Measurements from ENCODE around the genes MRPL11 and SYT12.

GRCh38 chr11:66393252-66393686, 21.7 kb upstream of the SLC29A2 start:
- RRBS: no CpG with 5 or more reads among the region's 6 CpGs

- RRBS: no CpG with 5 or more reads among the region's 44 CpGs
Observed at GRCh38 chr11:66437810-66438919, at the start of gene MRPL11. TSS of gene MRPL11 (minus strand) at chr11:66438848.

DNA sequence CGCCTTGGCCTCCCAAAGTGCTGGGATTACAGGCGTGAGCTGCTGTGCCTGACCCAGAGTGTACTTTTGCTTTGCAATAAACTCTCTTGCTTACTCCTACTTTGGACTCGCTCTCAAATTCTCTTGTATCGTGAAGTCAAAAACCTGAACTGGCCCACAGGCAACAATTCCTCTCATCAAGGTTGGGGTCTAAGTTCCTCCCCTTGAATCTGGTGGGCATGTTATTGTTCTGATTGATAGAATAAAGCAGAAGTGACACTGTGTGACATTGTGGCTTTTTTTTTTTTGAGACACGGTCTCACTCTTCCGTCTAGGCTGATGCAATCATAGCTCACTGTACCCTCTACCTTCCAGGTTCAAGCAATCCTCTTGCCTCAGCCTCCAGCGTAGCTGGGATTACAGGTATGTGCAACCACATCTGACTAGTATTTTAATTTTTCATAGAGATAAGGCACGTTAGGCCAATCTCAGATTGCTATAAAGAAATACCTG, 8.9 kb upstream of the PELI3 start:
- RRBS: no CpG with 5 or more reads among the region's 8 CpGs

- RRBS: no CpG with 5 or more reads among the region's 28 CpGs
Observed at GRCh38 chr11:66475884-66476860, 4.1 kb upstream of the DPP3 start.

- RRBS: no CpG with 5 or more reads among the region's 20 CpGs
Observed at GRCh38 chr11:66491220-66491863, 11.1 kb downstream of the DPP3 start.

GRCh38 chr11:66650010-66650491, 11.5 kb downstream of the RBM4 start:
- RRBS: no CpG with 5 or more reads among the region's 7 CpGs

GRCh38 chr11:66718210-66719414, 10.4 kb downstream of the SPTBN2 start:
- RRBS: 21% methylated on average over 9 of the region's 40 CpGs

DNA sequence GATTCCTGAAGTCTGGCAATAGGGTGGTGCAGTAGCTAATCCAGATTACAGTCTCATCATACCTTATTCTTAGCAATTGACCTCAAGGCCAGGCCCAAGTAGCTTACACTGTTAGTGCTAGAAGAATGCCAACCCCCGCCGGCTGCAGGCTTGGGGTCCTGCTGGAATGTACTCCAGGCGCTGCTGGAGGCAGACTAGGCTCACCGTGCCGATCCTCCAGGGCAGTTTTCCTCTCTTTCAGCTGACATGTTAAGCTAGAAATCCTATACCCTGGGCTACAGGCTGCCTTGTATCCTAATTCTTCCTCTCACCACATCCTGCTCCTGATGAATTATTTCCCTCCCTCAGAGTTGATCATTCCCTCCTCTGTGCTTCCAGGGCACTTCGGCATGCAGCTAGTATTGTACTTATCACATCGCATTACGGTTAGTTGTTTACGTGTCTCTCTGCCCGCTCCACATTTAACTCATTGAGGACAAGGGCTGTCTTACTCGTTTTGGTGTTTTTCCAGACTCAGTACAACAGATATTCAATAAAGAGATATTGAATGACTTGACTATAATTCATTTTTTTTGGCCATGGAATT, 3.3 kb downstream of the SPTBN2 start:
- RRBS: no CpG with 5 or more reads among the region's 11 CpGs

- RRBS: no CpG with 5 or more reads among the region's 24 CpGs
Observed at GRCh38 chr11:66844852-66845759, 1.9 kb downstream of the RCE1 start.

DNA sequence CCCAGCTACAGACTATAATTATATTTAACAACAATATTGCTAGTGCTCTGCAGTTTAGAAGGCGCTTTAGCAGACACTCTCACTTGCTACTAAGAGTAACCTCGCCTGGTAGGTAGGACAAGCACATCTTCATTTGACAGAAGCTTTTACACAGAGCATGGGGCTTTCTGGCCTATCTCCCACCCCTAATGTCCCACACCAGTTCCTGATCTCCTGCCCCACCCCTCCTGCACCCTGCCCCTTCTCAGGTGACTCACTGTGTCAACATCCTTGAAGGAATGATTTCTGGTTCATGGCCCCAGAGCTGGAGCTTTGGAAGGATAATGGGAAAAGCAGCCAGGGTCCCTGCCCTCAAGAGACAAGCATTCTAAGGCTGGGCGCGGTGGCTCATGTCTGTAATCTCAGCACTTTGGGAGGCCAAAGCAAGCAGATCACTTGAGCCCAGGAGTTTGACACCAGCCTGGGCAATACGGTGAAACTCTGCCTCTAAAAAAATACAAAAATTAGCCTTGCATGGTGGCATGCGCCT, 47.2 kb downstream of the LRFN4 start:
- RRBS: no CpG with 5 or more reads among the region's 6 CpGs

DNA sequence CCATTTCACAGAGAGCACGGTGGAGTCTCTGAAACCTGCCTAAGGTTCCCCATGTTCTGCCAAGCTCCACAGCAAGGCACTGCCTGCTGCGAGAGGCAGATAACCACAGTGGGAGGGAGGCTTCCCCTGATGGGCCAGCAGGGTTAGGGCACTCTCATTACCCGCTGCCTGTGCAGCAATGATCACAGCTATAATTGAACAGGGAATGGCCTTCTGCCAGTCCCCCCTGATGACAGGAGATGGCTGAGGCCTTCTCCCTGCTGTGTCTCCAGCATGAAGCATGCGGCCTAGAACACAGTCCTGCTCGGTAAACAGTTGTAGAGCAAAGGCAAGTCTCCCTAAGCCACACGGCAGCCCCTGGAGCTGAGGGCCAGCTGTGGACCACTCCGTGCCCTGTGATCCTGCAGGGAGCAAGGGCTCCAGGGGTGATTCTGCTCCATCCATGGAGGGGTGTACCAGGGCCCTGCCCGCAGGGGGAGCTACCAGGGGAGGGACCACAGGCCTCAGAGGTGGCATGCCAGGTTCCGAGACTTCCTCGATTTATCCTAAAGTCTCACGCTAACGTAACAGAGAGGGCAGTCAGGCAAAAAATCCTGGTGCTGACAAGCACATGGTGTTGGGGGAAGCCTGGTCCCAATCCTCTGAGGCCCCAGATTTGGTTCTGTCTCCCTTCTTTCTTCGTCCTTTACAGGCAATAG, 42.8 kb downstream of the PC start:
- RRBS: no CpG with 5 or more reads among the region's 13 CpGs

DNA sequence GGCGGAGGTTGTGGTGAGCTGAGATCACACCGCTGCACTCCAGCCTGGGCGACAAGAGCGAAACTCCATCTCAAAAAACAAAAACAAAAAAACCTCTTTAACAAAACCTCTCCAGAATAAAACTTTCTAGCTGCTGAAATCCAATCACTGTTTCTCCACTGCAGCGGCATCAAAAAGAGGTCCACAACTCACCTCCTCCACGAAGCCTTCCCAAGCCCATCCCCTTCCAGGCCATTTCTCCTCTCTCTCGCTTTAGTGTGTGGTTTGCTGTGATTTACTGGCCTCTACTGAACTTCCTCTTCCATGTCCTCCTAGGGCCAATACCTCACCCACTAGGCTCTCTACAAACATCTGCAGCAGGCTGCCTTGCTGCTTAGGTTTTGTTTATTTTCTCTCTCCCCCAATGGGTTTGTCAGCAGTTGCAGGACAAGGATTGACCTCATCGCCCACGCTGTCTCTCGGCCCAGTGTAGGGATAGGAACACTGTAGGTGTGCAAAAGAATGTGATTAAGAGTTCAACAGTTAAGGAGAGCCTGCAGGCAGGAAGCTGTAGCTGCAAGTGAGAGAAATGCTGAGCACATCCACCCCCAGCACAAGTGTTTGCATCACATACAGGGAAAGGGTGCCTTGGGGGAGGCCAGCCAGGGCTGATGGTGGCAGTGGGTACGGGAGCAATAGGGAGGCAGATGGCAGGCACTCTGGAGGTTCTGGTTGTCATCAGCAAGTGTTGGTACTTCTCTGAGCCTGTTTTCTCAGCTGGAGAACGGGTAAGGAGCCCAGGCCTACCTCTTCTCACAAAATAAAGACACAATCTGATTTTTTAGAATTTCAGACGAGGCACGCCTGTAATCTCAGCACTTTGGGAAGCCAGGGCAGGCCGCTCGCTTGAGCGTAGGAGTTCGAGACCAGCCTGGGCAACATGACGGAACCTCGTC, 1.4 kb downstream of the PC start:
- RRBS: no CpG with 5 or more reads among the region's 20 CpGs

- RRBS: 2% methylated on average over 45 of the region's 114 CpGs
Observed at GRCh38 chr11:67022918-67023886, at the start of gene SYT12. TSS of gene SYT12 (plus strand) at chr11:67023134.

DNA sequence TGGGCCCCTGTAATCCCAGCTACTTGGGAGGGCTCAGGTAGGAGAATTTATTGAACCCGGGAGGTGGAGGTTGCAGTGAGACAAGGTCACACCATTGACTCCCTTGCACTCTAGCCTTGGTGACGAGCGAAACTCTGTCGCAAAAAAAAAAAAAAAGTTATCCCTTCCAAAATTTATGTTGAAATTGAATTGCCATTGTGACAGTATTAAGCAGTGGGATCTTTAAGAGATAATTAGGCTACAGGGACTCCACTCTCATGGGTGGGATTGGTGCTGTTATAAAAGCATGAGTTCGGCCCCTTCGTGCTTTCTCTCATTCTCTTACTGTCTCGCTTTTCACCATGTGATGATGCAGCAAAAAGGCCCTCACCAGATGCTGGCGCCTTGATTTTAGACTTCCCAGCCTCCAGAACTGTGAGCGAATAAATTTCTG, 66.5 kb downstream of the KDM2A start:
- RRBS: no CpG with 5 or more reads among the region's 9 CpGs

DNA sequence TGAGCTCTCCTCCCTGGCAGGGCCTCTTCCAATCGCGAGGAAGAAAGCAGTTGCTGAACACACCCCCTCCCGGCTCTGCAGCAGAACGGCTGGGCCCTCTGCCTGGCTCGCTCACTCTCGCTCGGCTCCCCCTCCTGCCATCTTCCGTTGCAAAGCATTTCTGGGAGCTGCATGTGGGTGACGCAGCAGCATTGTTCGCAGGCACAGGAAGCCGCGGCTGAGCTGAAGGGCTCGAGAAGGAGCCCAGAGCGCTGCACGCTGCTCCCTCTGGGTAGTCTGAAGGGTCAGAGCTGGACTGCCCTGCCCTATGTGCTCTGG, 26.4 kb upstream of the GRK2 start:
- RRBS: no CpG with 5 or more reads among the region's 15 CpGs

DNA sequence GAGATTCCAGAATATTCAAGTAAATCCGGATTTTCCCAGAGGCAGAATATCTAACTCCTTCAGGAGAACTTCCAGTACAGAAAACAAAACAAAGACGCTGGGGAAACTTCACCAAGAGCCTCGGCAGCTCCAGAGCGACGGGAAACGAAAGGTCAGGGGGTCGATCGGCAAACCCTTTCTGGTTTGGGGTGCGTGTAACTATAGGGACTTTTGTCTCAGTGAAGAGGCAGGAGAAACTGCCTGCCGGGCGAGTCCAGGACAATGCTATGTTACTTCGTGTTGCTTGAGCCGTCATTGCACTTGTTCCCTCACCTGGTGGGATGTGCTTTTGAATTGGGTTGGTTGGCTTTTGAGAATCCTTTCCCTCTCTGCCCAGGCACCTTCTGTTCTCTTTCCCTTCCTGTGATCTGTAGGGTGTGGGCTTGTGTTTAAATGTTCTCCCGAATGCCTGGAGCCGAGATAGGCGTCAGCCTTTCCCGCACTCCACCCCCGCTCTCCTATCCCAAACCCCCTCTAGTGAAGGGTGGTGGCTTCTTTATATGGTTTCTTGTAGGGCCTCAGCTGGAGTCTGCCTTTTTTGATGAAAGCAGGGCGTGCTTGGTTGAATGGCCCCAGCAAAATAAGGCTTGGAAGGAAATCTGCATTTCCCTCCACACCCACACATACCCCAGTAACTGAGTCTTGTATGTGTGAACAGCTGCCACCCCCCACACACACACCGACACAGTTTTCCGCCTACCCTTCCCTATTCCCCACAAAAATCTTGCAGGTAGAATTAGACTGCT, 25.9 kb upstream of the GRK2 start:
- RRBS: no CpG with 5 or more reads among the region's 21 CpGs

DNA sequence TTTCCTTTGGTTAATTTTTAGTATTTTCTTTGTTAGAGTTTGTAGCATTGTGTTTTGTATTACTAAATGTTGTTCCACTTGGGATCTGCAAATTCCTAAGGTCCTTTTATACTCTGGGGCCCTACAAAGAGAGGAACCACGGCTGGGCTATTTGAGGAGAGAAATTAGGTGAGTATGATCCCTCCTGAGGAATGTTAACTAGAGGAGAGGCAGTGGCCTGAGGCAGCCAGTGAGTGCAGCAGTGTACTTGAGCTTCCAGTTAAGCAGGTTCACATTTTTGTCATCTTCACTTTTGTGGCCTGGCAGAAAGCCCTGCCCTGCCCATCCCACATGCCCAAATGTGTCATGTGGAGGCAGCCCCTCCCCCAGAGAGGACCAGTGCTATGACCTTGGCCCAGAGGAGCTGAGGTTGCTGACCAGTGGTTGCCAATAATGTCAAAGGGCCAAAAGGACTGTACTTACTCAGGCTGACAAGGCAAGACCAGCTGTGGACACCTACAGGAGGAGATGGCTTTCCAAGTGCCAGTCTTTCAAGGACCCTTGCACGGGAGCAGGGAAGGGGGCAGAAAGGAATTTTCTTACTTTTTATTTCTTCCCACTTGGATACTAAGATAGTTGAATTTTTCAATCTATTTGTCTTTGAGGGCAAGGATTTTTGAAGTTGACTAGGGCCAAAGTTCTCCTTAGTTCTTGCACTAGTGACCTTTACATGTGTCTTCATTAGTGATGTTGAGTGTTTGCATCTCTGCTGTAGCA, 17.6 kb upstream of the GRK2 start:
- RRBS: no CpG with 5 or more reads among the region's 2 CpGs

- RRBS: no CpG with 5 or more reads among the region's 16 CpGs
Observed at GRCh38 chr11:67253685-67254760, 12.2 kb upstream of the GRK2 start.

DNA sequence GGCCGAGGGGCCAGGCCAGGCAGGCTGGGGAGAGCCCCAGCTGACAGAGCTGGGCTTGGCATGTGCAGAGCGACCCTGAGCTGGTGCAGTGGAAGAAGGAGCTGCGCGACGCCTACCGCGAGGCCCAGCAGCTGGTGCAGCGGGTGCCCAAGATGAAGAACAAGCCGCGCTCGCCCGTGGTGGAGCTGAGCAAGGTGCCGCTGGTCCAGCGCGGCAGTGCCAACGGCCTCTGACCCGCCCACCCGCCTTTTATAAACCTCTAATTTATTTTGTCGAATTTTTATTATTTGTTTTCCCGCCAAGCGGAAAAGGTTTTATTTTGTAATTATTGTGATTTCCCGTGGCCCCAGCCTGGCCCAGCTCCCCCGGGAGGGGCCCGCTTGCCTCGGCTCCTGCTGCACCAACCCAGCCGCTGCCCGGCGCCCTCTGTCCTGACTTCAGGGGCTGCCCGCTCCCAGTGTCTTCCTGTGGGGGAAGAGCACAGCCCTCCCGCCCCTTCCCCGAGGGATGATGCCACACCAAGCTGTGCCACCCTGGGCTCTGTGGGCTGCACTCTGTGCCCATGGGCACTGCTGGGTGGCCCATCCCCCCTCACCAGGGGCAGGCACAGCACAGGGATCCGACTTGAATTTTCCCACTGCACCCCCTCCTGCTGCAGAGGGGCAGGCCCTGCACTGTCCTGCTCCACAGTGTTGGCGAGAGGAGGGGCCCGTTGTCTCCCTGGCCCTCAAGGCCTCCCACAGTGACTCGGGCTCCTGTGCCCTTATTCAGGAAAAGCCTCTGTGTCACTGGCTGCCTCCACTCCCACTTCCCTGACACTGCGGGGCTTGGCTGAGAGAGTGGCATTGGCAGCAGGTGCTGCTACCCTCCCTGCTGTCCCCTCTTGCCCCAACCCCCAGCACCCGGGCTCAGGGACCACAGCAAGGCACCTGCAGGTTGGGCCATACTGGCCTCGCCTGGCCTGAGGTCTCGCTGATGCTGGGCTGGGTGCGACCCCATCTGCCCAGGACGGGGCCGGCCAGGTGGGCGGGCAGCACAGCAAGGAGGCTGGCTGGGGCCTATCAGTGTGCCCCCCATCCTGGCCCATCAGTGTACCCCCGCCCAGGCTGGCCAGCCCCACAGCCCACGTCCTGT, 3.5 kb upstream of the ANKRD13D start:
- RRBS: 92% methylated on average over 5 of the region's 45 CpGs

- RRBS: no CpG with 5 or more reads among the region's 13 CpGs
Observed at GRCh38 chr11:67287382-67288097, 1.6 kb upstream of the ANKRD13D start.

All from epithelial cell of esophagus (primary cell).